Measurements from ENCODE around the genes C16orf89 and RBFOX1.

- RRBS: no CpG with 5 or more reads among the region's 14 CpGs
These were observed 27.7 kb downstream of the CDIP1 start for GRCh38 chr16:4510794-4511423.

DNA sequence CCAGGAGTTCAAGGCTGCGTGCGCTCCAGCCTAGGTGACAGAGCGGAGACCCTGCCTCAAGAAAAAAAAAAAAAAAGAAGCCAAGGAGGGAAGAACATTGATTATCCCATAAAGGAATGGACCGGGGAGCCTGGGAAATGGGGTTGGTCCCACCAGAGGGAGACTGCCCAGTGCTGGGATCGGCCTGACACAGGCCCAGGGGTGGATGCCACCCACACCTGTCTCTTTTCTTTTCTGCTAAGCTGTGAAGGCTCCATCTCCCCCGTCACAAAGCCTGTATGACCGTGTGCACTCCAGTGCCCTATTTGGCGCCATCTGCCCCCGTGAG, 15.7 kb downstream of the UBALD1 start:
- RRBS: no CpG with 5 or more reads among the region's 9 CpGs

DNA sequence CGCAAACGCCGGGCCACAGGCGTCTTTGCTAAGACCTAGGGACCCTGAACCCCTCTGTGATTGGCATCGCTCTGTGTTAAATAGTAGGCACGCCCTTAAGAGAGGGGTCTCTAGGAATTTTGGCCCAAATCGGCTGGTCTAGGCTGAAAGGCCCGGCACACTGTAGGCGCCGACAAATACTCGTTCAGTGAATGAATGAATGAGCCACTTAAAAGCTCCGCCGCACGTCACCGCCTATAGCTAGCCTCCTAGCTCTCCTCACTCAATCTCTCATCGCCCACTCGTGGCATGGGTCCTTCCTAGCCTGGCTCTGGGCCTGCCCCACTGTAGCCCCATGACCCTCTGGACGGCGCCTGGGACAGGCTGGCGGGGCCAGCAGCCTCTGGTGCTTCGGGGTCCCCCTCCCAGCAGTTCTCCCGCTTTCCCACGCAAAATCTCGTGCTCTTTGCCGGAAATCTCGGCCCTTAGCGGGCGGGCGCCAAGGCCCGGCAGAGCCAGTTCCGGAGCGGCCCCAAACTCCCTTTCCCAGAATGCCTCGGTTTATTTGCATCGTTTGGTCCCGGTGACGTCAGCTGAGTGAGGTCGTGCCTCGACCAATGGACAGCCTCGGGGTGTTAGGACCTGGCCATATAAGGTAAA, 1.2 kb upstream of the UBALD1 start:
- RRBS: 2% methylated on average over 10 of the region's 39 CpGs

- RRBS: no CpG with 5 or more reads among the region's 16 CpGs
These were observed 14.3 kb upstream of the NUDT16L1 start for GRCh38 chr16:4679001-4679583.

DNA sequence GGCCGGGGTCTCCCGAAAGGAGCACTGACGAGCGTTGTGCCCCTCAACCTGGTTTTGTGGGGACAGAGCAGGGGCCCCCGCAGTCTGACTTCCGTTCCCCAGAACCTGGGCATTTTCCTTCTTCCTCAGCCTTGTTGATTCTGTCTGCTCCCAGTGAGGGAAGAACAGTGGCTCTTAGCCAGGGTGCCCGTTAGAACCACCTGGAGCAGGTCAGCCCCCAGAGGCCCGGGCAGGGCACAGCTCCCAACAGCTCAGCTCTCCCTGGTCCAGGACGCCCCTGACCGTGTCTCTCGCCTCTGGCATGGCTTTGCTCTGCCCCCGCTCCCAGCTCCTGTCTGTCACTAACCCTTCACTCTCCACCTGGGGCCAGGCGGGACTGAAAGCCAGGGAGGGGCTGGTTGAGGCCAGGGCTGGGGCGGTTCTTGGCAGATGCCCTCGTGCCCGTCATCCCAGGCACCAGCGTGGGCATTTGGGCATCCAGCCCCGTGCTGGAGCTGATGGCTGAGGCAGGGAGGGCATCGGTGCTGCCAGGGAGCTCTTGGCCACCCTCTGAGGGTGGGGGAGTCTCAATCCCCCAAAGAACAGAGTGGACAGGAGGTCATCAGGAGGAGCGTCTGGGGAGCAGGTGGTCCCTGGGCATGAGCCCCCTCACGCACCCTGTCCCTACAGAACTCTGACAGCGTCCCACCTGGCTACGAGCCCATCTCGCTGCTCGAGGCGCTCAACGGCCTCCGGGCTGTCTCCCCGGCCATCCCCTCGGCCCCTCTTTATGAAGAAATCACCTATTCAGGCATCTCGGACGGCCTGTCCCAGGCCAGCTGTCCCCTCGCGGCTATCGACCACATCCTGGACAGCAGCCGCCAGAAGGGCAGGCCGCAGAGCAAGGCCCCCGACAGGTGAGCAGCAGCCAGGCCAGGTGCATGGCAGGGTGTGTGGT, 12.2 kb upstream of the NUDT16L1 start:
- RRBS: no CpG with 5 or more reads among the region's 38 CpGs

DNA sequence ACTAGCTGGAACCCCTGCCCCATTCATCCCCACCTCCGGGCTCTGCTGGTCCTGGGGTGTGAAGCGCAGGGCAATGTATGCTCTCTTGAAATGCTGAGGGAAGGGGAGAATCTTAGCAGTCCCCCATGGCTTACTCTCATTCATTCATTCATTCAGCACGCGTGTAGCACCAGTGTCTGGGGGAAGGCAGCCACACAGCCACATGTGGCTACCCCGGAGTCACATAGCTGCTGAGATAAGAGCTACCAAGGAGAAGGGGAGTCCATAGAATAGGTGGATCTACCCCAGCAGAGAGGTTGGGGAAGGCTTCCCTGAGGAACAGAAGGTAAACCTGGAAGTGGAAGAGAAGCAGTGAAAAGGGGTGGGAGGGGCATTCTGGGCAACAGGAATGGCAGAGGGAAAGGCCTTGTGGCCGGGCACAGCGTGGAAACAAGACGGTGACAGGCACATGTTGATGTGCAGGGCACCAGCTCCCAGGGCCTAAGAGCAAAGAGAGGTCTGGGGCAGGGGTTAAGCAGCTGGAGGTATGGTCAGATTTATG, 6.5 kb downstream of the PPL start:
- RRBS: no CpG with 5 or more reads among the region's 8 CpGs

DNA sequence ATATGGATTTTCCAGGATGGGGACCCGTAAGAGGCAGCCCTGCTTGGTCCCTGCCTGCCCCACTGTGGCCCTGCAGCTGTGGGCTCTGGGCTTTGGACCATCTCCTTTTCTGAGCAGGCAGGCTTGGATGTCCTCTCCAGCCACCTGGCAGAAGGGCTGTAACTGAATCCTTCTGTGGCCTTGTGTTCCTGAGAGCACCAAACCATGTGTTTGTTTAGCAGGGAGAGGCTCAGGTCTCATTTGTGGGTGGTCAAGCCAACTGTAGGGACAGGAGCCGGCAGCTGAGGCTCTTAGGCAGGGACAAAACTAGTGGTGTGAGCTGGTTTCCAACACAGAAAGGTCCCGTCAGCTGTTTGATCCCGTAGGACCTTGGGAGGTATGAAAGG, 18.5 kb downstream of the SEC14L5 start:
- RRBS: no CpG with 5 or more reads among the region's 4 CpGs

GRCh38 chr16:5065782-5066251, at the start of gene C16orf89:
C16orf89 (minus strand) TSS chr16:5065956.
- RRBS: no CpG with 5 or more reads among the region's 11 CpGs

- RRBS: no CpG with 5 or more reads among the region's 71 CpGs
These were observed 142.0 kb upstream of the EEF2KMT start for GRCh38 chr16:5239521-5240141.

GRCh38 chr16:6018867-6019476, at the start of gene RBFOX1:
RBFOX1 (plus strand) TSS chr16:6019024.
- RRBS: 93% methylated on average over 8 of the region's 58 CpGs

GRCh38 chr16:7333218-7333686, 1257.1 kb downstream of the TMEM114 start:
- RRBS: no CpG with 5 or more reads among the region's 4 CpGs

DNA sequence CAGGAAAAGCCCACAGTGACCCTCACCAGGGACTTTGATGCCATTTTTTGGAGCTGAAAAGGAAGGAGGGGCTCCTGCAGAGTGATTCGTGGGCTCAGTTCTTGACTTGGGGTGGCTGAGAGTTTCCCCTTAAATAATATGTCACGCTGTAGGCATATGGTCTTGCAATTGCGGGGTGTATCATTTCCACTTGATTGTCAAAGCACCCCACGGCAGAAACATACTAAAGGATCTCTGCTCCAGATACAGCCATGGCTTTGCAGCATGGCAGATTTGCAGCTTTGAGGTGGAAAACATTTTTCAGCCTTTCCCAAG, 1238.4 kb downstream of the TMEM114 start:
- RRBS: no CpG with 5 or more reads among the region's 4 CpGs

DNA sequence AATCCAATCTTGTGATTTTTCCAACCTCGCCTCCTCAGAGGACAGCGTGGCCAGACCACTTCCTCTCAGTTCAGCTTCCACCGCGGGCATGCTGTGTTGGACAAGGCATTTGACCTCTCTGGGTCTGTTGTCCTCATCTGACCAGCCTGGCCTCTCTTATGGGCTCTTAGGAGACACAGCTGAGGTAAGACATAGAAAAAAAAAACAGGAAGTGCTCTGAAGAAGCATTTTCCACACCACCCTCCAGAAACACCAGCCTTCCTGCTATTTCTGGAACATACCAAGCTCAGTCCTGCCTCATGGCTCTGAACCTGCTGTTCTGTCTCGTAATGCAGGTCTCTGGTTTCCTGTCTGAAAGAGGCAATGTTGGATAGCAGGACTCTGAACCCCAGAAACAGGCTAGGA, 8.2 kb downstream of the TMEM114 start:
- RRBS: no CpG with 5 or more reads among the region's 5 CpGs

GRCh38 chr16:8832588-8833202, 35.1 kb downstream of the PMM2 start:
- RRBS: 79% methylated on average over 5 of the region's 22 CpGs

DNA sequence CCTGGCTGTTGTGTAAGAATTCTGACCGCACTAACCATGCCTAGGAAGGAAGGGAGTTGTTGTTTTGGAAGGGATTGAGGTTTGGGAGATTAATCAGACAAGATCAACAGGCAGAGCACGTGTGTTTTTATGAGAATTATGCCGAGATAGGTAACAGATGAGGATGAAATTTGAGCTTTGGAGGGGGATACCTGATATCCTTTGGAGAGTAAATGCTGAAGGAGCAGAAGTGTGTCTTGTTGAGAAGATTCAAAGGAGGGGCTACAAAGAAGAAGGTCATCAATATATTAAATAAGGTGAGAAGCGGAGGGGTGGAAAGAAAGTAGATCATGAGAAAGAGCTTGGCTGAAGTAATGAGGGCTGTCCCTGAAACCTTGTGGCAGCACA, 26.7 kb downstream of the CARHSP1 start:
- RRBS: no CpG with 5 or more reads among the region's 4 CpGs

- RRBS: no CpG with 5 or more reads among the region's 21 CpGs
These were observed 9.9 kb downstream of the LITAFD start for GRCh38 chr16:8892021-8892579.

DNA sequence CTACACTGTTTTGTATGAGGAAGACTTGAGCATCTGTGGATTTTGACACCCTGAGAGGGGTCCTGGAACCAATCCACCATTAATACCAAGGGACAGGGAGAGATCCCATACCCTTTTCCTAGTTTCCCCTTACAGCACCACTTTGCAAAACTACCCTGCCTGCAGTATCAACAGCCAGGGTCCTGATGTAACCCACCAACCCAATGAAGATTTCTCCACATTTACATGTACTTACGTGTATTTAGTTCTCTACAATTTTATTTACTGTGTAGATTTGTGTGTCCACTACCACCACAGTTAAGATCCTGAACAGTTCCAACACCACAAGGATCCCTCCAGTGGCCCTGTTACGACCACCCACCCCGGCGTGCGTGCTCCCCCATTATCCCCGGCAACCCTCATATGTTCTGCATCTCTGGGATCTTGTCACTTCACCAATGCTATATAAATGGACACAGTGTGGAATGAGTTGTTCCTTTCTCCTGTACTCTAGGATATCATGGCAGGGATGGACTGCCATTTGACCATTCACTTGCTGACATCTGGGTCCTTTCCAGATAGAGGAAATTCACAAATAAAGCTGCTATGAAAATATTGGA, 24.7 kb downstream of the USP7 start:
- RRBS: no CpG with 5 or more reads among the region's 6 CpGs

DNA sequence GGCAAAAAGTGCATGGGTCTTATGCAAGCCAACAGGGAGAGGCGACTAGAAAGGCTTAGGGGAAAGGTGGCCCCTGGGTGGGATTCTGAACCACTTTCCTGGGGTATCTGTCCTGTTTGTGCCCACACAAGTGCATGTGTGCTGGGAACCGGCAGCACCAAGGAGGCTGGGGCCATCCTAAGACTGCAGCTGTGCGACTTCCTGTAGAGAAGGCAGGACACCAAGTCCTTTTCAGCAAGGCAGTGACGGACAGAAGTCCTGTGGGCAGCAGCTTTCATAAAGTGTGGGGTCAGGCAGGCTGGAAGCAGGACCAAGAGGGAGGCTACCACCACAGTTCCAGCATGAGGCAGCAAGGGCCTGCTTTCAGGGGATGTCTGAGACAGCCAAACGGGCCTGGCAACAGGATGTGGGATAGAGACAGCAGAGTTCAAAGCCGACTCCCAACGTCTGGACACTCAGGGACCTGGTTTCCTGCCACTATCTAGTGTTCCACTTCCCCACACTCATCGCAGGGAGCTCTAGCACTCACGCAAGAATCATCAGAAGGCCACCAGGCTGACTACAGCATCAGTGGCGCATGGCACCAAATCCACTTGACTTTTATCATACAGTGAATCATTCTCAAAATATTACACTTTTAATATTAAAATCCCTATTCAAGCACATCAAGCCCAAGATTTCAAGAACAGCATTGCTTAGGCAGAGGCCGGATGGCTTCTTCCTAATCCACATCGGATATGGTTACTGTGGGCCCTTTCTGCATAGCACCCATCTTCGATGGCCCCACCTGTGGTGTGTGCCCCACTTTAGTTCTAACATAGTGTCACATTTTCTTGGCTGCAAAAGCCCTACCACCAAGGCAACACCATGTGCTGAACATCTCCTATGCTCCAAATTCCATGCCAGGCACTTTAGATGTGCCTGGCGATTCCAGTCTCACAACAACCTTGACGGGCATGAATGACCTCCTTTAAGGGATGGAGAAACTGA, 5.2 kb downstream of the USP7 start:
- RRBS: no CpG with 5 or more reads among the region's 15 CpGs

DNA sequence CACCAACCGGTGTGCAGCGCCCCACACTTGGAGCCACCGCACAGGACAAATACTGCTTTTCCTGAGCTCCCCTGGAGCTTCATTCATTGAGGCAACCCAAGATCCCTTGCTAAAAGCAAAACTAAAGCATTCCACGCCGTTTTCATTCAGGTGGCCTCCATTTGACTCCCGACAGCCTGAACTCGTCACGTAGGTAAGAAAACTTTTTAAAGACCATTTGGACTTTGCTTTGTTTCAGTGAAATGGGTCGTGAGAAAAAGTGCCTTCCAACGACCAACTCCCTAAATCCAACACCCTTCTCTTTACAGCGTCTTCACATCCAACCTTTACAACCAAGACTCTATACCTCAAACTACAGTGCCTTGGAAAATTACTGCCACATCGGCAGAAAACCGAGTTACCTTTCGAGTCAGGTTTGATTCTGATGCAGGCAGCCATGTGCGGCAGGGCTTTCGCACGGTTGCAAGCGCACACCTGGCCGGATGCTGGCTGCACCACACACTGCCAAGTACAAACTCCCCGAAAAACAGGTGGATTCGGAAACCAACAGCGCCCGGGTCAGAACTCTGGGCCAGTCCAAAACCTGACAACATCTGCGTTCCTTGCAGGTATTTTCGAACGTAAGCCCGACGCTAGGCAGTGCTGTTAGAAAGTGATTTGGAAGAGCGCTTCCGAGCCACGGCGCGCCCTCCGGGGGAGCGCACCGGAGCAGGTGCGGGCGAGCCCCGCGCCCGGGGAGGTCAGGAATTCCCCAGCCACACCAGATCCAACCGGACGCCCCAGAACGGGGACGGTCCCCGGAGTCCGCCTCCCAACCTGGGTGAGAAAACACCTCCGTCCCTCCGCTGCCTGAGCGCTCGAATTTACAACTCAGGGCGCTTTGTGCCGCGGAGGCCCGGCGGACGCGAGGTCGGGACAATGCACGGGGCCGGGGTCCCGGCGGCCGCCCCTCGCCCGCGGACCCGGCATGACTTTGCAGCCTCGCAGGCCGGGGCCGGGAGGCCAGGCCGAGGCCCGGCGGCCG, 1.3 kb downstream of the USP7 start:
- RRBS: 3% methylated on average over 12 of the region's 75 CpGs

Measured in HCT116 (cell line).